Transverse colon (tissue), 4 donors: ENCODE measurements around the gene NOPCHAP1.

DNA sequence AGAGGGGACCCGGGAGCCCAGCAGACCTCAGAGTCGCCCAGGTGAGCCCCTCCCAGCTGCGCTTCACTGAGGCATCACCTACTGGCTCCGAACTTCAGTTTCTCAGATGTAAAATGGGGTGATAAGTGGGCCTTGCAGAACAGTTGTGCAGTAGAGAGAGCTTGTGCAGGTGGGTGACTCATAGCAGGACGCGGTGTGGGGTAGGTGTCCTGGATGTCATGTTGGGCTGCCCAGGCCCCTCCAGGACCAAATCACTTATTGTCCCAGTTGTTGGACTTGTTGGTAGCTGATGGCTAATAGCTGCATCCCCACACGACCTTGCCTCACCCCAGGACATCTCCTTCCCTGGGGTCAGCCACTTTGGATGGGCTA is 43.6 kb upstream of the CHST11 start:
- PRO-cap: unidirectional peak, minus-strand start at position 65 of the sequence
- RAMPAGE, long total RNA, 4 experiments: no peak in any of the 4 experiments

- PRO-cap: unidirectional peak, minus-strand start at chr12:104481255
- RAMPAGE, long total RNA, 4 experiments: no peak in any of the 4 experiments
Measured at GRCh38 chr12:104481097-104481464, 24.3 kb downstream of the CHST11 start.

DNA sequence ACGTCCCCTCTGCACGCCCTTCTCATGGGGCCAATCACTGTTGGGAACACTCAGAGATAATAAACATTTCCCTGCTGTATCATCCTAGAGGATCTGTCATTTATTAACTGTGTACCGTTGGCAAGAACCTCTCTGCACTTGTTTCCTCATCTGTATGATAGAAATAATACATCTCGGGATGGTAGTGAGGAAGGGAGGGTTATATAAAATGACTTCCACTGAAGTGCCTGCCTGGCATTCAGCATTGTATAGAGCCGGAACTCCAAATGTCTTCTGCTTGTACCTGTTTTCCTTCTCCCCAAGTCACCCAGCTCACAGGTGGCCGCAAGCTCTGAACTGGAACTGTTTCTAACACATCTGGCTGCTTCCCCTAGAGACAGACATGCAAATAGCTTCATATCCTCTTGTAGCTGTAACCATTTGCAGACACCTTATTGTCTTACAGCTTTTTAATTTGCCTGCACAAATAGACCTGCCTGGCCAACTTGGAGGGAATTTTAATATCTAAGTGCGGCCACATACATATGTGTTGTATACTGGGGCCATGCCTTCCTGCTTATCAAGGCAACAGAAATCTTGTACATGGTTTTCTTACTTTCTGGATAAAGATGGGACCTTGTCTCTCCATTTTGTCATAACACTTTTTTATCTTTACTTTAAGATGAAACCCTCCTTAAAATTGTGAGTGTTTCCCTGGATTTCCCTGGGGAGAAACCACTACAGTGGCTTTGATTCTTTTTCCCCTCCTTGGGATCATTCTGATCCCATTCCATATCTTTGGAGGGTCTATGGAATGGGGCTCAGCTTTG is 126.0 kb downstream of the CHST11 start:
- PRO-cap: unidirectional peak, minus-strand start at position 275 of the sequence; unidirectional peak, minus-strand start at position 344 of the sequence
- RAMPAGE, long total RNA, 4 experiments: no peak in any of the 4 experiments

DNA sequence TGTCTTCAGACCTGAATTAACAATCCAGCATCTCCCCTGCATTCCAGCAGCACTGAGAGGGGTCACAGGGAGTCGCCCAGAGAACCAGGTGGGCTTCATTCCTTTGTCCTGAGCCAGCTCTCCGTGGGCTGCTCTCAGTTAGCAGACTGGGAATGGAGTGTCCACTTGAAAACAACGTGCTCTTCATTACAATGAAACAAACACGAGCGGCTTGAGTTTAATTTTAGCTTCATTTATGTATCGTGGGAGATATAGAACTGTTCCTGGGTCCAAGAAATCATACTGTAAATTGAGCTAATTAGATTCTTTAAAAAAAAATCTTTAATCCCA is 140.2 kb downstream of the CHST11 start:
- PRO-cap: no peak
- RAMPAGE, long total RNA, 4 experiments: no peak in any of the 4 experiments

GRCh38 chr12:104632202-104632401 is 175.4 kb downstream of the CHST11 start:
- PRO-cap: unidirectional peak, minus-strand start at chr12:104632261
- RAMPAGE, long total RNA, 4 experiments: no peak in any of the 4 experiments

DNA sequence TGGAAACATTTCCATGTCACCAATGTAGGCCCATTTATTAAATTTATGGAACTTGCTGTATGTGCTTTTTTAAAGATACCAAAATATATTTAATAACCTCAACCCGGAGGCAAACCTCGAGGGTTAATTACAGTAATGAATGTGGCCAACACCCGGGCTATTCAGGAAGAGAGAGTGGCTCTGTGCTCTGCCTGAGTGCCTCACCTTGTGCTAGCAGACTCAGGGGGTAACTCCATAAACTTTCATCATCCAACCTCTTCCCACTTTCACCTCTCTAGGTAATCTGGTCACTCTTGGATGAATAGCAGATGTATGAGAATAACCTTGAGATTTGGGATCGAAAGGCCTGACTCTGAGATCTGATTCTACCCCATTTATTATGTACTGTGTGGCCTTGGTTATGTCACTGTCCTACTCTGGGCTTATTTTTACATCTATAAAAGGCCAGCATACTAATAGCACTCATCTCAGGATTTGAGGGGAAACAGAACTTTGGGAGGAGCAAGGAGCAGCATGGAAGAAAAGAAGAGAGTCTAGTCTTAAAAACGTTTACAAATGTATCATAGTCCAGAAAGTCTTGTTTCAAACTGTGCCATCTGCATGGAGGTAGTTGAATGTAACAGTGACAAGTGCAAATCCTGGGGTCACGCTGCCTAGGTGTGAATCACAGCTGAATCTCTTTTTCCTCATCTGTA is 208.2 kb downstream of the CHST11 start:
- PRO-cap: no peak
- RAMPAGE, long total RNA, 4 experiments: no peak in any of the 4 experiments

- PRO-cap: no peak
- RAMPAGE, long total RNA, 4 experiments: no peak in any of the 4 experiments
Measured at GRCh38 chr12:104668372-104668733, 211.6 kb downstream of the CHST11 start.

DNA sequence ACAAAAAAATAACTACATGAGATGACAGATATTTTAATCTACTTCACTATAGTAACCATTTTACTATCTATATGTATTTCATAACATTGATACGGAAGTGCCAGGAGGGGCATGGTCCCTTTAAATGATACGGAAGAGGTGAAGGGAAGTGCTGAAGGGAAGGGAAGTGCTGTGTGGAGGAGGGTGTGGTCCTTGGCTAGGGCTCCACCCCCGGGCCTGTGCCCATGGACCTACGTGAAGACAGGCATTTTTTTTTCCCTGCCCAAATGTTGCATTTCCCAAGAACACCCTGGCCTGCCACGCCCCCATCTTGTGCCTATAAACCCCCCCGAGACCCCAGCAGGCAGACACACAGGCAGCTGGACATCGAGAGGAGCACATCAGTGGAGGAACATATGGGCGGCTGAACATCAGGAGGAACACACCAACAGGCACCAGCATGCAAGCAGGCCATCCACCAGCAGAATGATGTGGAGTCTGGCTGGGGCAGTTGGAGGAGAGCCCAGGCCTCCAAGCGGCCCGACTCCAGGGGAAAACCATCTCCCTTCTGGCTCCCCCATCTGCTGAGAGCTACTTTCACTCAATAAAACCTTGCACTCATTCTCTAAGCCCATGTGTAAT is 134.1 kb downstream of the SLC41A2 start:
- PRO-cap: no peak
- RAMPAGE, long total RNA, 4 experiments: no peak in any of the 4 experiments

DNA sequence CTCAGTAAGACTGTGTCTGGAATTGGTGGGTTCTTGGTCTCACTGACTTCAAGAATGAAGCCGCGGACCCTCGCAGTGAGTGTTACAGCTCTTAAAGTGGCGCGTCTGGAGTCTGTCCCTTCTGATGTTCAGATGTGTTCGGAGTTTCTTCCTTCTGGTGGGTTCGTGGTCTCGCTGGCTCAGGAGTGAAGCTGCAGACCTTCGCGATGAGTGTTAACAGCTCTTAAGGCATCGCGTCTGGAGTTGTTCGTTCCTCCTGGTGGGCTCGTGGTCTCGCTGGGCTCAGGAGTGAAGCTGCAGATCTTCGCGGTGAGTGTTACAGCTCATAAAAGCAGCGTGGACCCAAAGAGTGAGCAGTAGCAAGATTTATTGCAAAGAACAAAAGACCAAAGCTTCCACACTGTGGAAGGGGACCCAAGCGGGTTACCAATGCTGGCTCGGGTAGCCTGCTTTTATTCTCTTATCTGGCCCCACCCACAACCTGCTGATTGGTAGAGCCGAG is 53.5 kb downstream of the SLC41A2 start:
- PRO-cap: no peak
- RAMPAGE, long total RNA, 4 experiments: start-site peak on the minus strand in 1 of 4 experiments, centred at position 320 of the sequence, 27 reads per replicate

GRCh38 chr12:104985893-104987154 is at the start of gene NOPCHAP1:
Gene NOPCHAP1 (plus strand): TSS chr12:104986316.
- PRO-cap: bidirectional peak, plus-strand start at chr12:104986338, minus-strand start at chr12:104986210
- RAMPAGE, long total RNA, 4 experiments: start-site peak on the plus strand in 4 of 4 experiments, at chr12:104986323-104986346 at its widest, 28 to 290 reads per replicate

GRCh38 chr12:105031158-105031531 is 45.0 kb downstream of the NOPCHAP1 start:
- PRO-cap: no peak
- RAMPAGE, long total RNA, 4 experiments: no peak in any of the 4 experiments

GRCh38 chr12:105478000-105478265 is 147.4 kb downstream of the C12orf75 start:
- PRO-cap: unidirectional peak, plus-strand start at chr12:105478096
- RAMPAGE, long total RNA, 4 experiments: no peak in any of the 4 experiments

DNA sequence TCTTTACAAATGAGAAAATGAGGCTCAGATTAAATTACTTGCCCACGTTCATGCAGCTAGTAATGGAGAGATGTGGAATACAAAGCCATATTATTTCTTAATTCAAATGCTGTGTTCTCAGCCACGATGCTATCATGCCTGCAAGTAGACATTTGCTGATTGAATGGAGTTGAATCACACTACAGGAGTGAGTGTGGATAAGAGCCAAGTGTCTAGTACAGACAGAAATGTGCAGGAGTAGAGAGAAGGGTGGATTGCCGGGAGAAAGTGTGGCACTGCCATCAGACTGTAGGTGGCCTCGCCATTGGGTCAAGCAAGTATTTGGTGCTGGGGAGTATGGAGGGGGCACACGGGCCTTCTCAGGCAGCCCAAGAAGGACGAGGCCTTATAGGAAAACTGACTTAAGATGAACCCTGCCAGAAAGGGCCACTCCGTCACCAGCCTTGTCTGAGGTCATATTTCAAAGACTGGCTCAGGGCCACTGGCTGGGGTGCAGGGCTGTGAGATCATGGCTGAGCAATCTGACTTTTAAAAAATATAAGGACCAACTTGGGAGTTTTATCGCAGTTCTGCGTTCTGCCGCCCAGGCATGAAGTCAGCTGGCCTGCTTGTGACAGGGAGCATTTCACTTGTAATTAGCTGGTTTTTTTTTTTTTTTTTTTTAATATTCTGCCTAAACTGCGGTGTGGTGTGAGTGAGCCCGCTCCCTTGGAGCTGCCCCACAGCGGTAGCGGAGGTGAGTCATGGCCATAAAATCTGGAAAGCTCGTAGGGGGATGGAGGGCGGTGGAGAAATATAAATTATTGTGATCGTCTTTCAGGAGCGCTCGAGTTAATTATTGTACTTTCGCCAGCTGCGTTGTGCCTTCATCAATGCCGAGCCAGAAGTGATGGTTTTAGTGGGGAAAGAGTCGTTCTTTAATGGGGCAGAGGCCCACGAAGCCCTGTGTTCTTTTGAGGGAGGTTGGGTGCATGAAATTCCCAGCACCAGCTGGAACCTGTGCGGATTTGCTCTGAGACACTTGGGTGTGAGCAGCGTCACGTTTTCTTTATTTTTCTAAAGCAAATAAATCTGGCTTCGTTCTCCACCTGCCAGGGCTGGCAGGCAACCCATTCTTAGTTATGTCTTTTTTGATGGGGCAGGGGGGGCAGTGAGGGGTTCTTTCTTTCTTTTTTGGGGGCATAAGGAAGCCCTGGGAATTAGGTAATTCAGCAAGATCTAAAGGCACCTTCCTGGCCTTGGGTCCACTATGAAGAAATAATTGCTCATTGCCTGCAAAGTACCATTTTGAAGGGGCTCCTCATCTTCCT is 231.8 kb downstream of the C12orf75 start:
- PRO-cap: no peak
- RAMPAGE, long total RNA, 4 experiments: no peak in any of the 4 experiments

DNA sequence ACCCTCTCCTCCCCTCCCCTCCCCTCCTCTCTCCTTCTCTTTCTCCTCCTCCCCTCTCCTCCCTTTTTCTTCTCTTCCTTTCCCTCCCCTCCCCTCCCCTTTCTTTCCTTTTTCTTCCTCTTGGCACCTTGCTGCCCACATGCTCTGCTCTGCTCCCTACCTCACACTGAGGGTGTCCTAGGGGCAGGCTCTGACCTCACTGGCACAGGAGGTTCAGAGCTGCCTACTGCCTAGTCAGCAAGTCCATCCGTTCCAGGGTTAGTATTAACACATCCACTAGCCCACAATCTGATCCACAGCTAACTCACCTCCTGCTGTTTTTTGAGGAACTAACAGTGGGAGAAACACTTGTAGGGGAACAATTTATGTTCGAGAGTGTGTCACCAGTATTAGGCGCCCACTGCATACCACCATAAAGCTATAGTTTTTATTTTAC is 100.9 kb downstream of the NUAK1 start:
- PRO-cap: no peak
- RAMPAGE, long total RNA, 4 experiments: no peak in any of the 4 experiments

DNA sequence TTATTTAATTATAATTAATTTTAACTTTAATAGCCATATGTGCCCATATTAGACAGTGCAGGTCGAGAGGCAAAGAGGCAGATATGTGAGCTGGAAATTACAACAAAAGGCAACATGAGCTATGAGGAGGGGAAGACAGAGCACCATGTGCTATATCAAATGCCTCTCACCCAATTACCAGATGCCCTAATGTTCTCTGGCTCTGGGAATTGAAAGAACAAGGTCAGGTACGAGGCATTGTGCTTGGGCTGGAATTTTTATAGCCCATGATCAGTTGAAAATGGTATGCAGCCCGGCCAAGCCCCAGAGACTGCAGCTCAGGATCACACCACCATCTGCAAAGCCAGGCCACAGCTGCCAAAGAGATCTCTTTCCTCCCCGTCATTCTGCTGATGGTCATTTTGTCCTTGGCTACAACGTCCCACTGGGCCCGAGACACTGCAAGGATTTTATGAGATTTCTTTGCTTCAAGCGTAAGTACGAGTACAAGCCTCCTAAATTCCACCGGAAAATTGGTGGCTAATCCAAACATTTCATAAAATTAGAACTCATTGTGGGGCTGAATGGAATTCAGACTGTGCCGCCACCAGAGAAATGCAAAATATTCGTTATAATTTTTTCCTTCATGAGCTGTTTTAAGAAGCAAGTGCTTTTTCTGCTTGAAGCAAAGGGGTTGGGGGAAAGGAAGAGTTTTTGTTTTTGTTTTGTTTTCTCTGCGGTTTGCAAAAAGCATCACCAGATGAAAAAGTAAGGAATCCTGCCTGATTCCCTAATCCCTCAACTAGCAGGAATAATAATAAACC is 15.1 kb downstream of the NUAK1 start:
- PRO-cap: no peak
- RAMPAGE, long total RNA, 4 experiments: no peak in any of the 4 experiments

DNA sequence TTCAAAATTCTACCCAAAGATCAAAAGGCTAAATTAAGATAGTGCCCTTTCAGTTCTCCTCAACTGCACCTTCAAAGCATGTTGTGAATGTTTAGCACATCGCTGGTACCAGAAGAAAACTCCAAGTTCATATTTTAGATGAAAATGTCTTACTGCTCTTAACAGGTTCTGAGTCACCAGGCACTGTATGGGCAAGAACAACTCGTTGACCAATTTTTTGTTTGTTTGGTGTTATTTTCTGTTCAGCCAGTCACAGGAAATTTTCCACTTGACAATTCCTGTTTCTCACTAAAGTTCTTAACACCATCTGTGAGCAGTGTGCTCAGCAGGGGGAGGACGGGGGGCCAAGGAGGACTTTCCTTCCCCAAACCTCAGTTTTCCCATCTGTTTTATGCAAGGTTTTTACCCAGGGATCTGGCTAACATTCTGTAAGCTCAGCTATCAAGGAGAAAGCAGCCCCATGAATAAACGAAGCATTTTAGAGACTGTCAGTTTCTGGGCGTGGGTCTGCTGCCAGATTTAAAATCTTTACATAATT is 3.0 kb downstream of the NUAK1 start:
- PRO-cap: no peak
- RAMPAGE, long total RNA, 4 experiments: no peak in any of the 4 experiments

DNA sequence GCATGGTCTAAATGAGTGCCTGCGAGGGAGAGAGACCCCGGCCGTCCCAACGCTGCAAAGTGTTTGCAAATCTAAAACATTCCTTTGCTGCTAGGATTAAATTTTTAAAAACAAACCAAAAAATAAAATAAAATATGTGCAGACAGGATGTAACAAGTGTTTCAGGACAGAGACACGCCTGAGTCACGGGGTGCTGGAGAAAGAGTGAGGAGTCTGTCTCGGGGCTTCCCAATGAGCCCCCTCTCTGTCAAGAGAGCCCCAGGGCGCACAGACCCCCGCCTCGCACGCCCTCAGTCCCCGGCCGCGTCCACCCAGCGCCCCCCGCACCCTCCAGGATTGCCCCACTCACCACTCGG is 711 bp downstream of the NUAK1 start:
- PRO-cap: no peak
- RAMPAGE, long total RNA, 4 experiments: no peak in any of the 4 experiments

GRCh38 chr12:106237882-106238236 is 10.0 kb downstream of the CKAP4 start:
- PRO-cap: no peak
- RAMPAGE, long total RNA, 4 experiments: no peak in any of the 4 experiments

GRCh38 chr12:106301229-106301632 is 1.3 kb upstream of the TCP11L2 start:
- PRO-cap: no peak
- RAMPAGE, long total RNA, 4 experiments: no peak in any of the 4 experiments

DNA sequence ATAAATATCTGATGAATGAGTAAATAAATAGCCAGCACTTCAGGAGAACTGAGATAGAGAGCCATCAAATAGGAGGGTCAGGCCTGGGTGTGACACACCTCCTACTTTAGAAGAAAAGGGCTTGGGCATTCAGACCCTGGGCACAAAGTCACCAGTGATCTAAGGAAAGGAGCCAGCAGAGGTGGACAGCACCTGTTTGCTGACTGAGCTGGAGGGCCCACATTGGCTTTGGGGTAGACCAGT is 50.1 kb downstream of the RFX4 start:
- PRO-cap: no peak
- RAMPAGE, long total RNA, 4 experiments: no peak in any of the 4 experiments